Parietal lobe (tissue), 2 donors: ENCODE measurements around a stretch of chr22.

DNA sequence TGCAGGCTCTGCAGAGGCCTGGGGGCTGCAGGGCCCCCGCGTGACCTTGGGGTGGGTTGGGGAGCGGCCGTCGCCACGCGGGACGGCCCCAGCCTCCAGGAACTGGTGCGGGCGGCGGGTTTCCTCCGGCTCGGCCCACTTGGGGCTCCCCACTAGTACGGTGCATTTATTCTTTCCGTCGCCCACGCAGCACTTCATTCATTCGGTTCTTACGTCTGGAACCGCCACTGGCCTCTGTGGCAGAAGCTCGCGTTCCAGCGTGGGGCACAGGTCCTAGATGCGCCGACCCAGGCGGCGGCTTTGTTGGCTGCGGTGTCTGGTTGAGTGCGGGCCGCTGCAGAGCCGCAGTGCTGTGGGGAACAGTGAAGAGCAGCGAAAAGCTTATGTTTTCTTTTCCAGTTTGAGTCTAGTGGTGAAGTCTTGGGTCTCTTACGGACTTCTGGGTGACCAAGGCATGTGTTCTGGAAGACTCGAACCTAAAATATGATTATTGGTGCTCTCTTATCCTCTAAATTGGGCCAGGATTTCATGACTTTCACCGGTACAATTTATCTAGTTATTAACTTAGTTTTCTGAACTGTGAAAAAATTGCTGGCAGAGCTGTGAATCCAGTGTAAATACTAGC, 948 bp upstream of the TRMT2A start:
- RAMPAGE, long total RNA = no peak

GRCh38 chr22:20126635-20127669, 4.7 kb upstream of the ZDHHC8 start:
- RAMPAGE, long total RNA = no peak

- RAMPAGE, long total RNA = no peak
Observed at GRCh38 chr22:20243538-20244103, 24.5 kb downstream of the RTN4R start.

GRCh38 chr22:20319011-20319913, 598 bp downstream of the DGCR6L start:
- RAMPAGE, long total RNA = no peak

- RAMPAGE, long total RNA = no peak
Observed at GRCh38 chr22:20436165-20436778, 1.4 kb downstream of the SCARF2 start.

DNA sequence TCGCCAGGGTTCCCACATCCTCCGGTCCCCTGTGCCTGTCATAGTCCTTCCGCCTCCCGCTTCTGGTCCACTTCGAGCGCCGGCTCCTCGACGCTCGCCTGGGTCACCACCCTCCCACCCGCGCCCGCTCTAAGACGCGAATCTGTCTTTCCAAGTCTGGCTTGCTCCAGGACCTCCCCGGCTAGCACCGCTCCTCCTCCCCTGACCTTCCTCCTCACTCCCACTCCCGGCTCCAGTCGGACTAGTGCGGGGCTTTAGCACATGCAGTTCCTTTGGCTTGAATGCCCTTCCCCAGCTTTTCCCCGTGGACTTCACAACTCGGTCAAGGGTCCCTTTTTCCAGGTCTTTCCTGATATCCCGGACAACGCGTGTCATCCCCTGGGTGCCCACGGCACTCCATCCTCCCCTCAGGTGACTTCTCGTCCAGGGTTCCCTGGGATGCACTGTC, 638 bp downstream of the SCARF2 start:
- RAMPAGE, long total RNA = no peak

DNA sequence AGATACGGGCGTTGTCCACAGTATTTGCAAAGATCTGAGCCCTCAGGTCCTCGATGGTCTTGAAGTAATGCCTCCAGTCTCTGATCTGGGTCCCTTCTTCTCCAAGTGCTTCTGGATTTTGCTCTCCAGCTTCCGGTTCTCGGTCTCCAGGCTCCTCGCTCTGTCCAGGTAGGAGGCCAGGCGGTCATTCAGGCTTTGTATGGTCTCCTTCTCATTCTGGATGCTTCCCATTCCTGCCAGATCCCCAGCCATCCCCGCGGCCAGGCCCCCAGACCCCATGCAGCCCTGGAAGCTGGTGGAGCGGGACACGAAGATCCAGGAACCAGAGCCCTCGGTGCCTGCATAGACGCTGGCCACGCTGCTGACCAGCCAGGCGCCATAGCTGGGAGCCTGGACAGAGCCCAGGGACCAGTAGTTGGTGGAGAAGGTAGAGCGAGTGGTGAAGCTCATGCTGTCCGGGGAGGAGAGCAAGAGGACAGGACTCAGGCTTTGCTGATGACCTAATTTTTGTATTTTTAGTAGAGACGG, 11.9 kb downstream of the KLHL22 start:
- RAMPAGE, long total RNA = no peak

DNA sequence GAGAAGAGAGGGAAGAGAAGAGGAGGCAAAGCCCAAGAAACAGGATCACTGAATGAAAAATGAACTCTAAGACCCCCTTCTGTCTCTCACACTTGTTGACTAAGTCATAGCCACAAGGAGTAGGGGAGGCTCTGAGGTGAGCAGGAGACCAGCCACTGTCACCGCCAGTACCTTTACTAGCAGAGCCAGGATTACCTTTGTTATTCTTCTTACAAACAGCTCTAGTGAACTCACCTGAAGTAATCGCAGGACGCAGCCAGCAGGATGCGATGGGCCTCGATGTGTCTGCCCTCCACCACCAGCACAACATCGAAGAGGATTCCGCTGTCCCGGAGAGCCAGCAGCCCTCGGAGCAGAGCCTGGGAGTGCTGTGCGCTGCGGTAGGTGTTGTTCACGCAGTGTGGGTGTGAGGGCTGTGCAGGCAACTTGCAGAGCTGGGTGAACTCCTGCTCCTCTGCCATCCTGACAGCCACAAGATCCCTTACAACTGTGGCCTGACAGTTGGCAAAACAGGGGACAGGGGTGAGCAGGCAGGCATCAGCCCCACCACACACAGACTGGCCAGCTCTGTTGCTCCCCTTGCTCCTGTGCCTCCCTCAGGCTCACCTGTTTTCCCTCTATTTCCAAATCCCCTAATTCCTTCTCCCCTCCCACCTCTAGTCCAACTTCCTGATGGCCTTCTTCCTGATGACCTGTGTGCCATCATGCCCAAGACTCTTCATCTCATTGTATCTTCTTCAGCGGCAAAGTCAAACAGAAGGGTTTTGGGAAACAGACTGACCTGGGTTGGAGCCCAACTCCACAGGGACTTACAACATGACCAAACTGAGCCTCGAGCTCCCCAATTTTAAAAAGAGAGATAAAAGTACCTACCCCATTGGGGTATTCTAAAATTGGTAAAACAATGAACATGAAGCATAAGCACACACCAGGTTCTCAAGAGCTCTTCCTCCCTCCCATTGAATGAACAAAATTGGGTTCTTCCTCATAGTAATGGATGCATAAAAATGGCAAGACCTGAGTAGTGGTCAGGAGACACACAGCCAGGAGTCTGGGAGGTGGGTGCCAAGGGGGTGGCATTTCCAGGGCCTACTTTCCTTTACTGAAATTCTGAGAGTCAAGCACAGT, 6.5 kb downstream of the KLHL22 start:
- RAMPAGE, long total RNA = no peak

- RAMPAGE, long total RNA = no peak
Observed at GRCh38 chr22:20563113-20563754, 55.8 kb downstream of the MED15 start.

DNA sequence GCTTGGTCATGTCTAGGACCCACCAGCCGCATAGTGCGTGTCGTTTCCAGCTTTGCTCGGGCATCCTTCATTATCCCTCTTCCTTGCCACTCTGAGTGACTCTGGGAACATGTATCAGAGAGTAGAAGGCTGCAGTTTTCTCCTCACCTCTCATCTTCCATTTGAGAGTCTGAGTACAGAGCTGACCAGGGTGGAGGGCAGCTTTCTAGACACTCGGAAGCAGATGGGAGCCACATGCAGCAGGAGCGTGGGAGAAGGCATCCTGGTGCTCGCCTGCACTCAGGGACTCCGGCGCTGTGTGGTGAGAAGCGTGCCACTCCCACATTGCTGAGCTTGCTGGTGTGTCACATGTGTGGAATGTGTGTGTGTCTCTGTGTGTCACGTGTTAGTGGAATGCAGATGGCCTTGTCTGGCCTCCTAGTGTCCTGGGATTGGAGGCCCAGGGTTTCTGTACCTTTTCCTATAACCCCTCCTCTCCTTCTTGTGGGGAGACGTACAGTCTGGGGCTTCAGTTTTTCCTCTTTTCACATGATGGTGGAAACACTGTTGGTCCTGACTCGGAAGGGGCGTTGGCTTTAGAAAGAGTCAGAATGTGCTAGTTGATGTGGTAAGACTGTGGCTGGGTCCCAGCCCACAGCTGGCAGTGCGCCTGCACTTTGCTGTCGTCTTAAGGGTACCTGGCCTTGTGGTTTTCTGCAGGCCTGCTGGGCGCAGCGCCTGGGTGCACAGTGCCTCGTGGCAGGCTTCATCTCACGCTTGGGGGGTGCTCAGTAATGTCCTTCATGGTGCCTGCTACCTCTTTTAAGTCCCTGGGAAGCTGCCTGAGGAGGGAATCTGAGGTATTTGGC, 61.6 kb downstream of the MED15 start:
- RAMPAGE, long total RNA = no peak

DNA sequence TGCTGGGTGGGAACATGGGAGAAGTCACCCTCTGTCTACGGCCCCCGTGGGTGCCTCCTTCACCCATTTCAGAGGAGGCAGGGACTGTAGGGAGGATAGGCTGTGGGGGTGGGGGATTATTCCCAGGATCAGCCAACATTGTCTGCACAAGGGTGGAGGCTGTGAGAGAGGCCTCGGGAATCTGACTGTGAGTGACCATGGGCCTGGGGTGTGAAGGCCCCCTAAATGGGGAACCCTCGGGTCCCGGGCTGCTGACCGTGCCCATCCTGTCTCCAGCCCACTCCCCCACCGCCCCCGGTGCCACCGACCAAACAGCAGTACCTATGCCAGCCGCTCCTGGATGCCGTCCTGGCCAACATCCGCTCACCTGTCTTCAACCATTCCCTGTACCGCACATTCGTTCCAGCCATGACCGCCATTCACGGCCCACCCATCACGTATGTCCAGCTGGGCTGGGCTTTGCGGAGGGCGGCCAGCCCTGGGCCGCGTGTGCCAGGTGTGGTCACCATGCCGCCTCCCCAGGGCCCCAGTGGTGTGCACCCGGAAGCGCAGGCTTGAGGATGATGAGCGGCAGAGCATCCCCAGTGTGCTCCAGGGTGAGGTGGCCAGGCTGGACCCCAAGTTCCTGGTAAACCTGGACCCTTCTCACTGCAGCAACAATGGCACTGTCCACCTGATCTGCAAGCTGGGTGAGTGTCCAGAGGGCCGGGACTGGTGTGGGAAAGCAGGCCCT, 77.3 kb downstream of the MED15 start:
- RAMPAGE, long total RNA = no peak

GRCh38 chr22:20587953-20588535, 80.6 kb downstream of the MED15 start:
- RAMPAGE, long total RNA = no peak

GRCh38 chr22:20662482-20663059, 111.3 kb upstream of the SERPIND1 start:
- RAMPAGE, long total RNA = no peak

- RAMPAGE, long total RNA = no peak
Observed at GRCh38 chr22:20918794-20919323, 1.7 kb downstream of the CRKL start.

DNA sequence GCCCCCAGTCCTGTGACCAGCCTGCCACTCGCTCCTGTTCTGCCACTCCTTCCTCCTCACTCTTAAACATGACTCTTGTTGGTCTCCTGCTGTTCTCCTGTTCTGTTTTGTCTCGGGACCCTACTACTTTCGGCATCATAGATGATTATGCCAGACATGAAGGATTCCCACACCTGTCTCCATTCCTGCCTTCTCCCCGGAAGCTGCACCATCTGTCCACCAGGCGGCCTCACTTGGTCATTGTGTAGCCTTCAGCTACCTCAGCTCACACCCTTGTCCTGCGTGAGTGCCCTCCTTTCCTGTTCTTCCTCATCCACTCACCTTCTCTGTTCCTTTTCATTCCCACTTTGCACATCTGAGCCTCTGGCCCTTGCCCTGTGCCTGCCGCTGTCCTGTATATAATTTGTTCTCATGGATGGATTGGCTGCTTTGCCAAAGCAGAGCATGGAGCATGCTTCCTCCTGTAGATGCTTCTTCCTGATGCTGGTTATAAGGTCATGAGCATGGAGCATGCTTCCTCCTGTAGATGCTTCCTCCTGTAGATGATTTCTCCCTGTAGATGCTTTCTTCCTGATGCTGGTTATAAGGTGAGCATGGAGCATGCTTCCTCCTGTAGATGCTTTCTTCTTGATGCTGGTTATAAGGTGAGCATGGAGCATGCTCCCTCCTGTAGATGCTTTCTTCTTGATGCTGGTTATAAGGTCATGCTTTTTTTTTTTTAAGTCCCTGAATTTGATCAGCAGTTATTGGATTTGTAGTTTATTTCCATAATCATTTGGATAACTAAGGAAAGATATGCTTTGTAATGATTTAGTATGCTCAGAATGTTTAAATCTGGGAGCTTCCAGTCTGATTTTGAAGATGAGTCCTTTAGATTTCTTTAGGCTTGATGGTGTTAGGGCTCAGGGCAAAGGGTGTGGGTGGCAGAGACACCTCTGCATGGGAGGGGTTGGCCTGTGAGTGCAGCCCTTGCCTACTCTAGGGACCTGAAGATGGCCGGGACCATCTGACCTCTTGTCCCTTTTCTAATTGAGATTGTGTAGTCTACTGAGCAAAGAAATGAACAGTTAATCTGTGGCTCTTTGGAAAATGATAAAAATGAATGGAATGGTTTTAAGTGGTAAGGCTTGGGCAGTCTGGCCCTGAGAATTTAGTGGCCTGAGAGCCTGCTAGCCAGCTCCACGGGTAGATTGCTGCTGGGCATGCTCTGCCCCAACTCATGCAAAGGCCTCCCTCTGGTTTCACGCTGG, 26.7 kb downstream of the UBE2L3 start:
- RAMPAGE, long total RNA = no peak

DNA sequence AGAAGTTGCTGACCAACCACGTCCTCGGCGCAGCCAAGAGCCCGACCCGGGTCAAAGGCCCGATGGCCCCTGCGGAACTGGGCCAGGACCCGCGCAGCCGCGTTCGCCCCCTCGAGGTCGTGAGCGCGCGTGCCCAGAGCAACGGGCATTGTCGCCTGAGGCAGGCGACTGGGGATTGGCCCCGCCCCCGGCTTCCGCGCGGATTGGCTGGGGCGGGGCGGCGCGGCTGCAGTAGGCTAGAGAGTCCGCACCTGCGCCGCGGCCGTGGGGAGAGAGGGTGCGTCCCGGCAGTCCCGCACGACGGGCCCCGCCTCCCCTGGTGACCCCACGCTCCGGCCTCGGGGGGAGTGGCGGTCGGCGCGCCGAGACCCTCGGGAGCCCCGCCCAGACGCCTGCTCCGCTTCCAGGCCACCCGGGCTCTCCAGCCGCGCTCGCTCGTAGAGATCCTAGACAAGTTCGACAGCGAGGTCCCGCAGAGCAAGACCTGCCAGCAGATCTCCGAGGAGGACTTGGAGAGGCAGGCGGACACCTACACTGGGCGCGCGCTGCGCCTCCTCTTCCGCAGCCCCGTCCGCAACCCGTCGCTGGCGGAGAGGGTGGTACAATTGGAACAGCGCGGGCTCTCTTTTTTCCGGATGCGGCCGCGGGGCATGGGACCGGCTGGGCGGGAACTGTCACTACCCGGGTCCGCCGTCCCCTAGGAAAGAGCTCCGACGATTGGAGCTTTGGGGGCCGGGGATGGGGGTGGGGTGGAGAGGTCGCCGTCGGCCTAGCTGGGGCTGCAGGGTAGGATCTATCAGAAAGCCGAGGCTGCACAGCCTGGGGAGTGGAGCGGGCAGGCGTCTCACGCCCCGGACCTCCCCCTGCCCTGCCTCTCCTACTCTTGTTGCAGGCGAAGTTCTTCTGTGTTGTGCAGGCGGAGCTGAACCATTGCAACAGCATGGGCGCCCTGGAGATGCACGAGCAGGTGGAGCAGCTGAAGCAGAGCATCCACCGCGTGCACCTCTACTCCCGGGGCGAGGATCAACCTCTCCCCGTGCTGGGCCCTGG, 8.1 kb upstream of the PPIL2 start:
- RAMPAGE, long total RNA = no peak

DNA sequence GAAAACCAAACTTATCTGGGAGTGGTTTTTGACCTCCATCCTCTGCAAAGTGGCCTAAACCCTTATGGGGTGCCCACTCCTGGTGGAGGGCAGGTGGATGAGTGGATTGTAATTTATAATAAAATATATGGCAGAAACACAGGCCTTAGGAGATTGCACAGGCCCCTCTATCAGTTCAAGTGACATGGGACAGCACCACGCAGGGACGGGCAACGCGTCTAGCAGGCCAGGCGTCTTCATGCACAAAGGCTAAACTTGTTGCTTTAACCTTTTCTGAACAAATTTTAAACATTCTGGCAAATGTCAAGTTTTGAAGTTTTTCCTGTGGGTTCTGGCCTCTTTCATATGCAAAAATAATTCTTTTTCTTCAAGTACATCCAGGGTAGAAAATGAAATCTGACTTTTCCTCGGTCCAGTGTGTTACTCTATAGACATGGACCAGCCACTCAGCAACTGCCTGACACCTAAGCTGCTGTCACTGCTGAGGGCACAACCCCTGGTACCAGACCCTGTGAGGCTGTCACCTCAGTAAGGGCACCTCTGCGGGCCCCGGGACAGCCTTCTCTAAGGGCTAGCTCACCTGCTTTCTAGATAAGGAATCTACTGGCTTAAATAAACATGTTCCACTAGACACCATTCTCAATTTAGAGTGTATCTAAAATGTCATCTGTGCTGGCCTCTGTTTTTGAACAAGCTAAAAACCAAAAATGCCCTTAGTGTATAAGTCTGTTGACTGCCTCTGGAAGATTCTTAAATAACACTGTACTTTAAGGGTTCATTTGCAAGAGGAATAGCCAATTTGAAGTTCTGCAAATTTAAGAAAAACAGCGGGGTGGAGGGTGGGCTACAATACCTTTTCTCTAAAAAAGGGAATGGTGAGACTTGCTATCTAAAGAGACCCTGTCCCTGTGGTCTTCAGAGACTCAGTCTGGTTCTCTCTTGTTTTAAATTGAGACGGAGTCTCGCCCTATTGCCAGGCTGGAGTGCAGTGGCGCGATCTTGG, 33.9 kb downstream of the PPIL2 start:
- RAMPAGE, long total RNA = no peak

- RAMPAGE, long total RNA = no peak
Observed at GRCh38 chr22:21734934-21735275, 689 bp downstream of the YPEL1 start.

DNA sequence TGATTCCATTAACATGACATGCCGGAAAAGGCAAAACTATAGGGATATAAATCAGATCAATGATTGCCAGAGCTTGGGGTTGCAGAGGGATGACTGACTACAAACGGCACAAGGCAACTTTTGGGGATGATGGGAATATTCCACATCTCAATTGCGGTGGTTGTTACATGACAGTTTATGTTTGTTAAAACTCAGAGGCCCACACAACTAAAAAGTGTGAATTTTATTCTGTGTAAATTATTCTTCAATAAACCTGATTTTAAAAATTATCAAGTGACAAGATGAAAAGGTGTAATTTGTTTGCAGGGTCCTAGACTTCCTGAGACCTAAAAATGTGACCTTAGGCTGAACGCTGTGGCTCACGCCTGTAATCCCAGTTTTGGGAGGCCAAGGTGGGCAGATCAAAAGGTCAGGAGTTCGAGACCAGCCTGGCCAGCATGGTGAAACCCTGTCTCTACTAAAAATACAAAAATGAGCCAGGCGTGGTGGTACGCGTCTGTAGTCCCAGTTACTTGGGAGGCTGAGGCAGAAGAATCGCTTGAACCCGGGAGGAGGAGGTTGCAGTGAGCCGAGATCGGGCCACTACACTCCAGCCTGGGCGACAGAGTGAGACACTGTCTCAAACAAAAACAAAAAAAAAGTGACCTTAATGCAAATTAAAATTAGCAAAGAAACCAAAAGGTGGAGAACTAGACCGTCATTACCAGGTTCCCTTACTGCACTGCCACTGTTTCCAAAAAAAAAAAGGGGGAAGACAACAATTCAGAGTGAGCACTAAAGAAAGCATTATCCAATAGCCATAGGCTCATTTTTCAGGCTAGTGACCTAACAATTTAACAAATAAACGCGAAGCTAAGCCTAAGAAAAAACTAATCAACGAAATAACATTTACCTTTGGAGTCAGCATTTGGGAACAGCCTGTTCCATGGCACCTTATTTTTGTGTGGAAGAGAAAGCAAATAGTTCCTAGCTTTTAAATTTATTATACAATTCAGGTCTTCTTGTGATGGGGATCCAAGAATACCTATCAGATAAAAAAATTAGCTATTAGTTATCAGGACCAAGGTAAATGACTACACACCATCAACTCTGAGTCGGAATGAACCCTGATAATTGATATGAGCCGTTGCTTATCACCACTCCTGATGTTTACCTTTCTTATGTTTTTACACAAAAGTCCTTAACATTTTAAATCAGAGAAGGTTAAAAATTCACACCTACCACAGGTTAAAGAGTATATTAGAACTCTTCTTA, 52.2 kb upstream of the YPEL1 start:
- RAMPAGE, long total RNA = no peak

DNA sequence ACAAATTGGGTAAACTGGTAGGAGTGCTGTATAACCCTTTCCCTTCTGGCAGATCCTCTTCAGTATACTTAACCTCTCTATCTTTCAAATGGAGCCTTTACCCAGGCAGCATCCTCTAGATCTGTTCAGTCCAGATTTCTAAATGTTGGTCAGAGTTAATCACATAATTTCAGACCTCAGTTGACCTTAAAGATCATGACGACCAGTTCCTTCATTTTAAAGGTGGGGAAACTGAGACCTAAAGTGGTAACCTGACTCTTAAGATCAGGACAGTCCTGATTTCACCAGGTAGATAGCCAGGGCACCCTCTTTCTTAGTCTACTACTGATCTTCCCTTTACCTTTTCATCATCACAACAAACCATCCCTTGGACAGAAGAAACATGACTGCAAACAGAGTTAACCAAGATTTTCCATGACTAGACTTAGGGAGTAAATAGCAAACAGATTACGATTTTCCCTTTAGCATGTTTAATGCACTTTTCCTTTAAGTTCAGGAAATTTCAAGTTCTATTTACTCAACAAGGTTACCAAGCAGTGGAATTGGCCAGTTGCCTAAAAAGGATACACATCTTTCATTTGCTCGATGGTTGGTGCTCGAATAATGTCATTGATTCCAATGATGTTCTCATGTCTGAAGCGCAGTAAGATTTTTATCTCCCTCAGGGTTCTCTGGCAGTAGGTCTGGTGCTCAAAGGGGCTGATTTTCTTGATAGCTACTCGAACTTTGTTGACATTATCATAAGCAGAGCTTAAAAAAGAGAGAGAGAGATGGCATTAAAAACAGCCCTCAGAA, 60.2 kb downstream of the MAPK1 start:
- RAMPAGE, long total RNA = no peak